ENCODE measurements around the gene LIN28B.

DNA sequence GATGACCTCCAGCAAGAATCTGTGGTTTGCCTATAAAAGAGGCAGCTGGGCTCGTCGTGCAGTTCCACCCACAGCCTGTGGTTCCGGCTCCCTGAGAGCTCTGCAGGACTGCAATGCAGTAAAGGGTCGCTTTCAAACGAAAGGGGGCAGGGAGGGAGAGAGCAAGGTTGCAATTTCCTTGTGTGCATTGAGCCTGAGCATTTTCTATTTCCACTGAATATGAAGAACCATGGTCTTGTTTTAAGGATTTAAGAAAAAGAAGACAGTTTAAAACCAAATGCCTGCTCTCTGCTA lies 236.6 kb downstream of the HACE1 start:
- PRO-cap = no peak

DNA sequence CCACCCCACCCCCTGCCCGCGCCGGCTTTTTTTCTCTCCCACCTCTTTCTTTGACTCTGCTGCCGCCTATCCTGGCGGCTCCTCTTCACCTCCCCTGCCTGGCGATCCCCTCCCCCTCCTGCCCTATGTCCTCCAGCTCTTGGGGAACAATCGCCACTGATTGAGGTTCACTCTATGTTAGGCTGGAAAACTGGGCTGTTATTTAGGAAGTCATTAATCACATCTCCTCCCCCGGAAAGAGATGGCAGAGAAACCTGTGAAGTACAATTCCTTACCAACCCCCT lies 836 bp upstream of the LIN28B start:
- PRO-cap = bidirectional peak, plus-strand start at position 227 of the sequence, minus-strand start at position 158 of the sequence

GRCh38 chr6:104956488-104957827 lies at the start of gene LIN28B:
Gene LIN28B (plus strand): TSS chr6:104957107.
- PRO-cap = bidirectional peak, plus-strand start at chr6:104957108, minus-strand start at chr6:104957010; bidirectional peak, plus-strand start at chr6:104957672, minus-strand start at chr6:104957699

- PRO-cap = bidirectional peak, plus-strand start at chr6:104958085, minus-strand start at chr6:104957923
These were observed 1.1 kb downstream of the LIN28B start for GRCh38 chr6:104957828-104958598.

DNA sequence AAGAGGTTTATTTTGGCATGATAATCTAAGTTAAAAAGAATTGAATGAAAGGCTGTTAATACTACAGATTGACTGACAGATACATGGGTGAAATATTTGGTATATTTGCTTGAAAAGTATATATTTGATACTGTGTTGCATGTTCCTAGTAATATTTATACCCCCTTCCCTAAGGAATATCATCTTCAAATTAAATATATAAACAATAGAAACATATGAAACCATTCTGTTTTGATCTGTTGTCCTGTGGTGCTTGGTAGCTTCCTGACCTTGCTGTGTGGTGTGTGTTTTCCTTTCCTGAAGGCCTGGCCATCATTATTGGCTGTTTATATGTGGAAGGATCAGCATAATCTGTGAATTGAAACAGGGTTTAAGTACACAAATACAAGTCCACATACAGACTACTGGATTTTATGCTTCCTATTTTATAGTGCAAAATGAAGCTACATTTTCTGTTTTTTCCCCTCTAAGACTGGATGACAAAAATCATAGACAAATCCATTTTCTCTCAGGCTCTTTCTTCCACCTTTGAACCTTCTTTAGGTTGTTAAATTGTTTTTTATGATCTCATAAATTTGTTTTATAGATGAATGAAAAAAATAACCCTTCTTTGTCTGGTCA lies 2.5 kb downstream of the LIN28B start:
- PRO-cap = no peak

DNA sequence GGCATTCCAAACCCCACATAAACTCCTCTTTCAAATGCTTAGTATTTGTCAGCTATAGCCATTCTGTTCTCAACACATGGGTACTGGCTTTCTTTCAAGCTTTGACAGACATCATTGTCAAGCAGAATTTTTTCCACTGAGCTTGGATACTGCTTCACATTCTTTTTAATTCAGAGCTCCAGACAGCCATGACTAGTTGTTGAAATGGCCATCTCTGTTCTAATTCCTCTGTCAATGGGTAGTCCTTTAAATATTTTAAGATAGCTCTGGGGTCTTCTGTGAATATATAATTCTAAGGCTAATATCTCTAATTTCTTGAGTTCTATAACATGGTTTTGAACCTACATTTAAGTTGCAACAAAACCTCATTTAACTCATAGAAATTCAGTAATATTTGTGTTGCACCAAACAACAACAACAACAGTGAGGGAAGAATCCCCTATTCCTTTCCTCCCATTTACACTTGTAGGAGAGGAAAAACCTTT lies 51.3 kb upstream of the PREP start:
- PRO-cap = no peak

DNA sequence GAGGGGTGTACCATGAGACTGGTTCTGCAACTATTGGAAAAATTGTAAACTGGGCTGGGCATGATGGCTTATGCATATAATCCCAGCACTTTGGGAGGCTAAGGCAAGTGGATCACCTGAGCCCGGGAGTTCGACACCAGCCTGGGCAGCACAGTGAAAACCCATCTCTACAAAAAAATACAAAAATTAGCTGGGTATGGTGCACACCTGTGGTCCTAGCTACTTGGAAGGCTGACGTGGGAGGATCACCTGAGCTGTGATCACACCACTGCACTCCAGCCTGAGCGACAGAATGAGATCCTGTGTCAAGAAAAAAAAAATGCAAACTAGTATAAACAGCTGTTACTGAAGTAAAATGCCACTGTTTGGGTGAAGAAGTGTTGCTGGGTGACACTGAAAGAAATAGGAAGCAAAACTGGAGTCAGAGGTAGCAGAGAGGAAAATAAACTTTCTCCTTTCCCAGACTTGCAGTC lies 241.1 kb upstream of the PREP start:
- PRO-cap = no peak

DNA sequence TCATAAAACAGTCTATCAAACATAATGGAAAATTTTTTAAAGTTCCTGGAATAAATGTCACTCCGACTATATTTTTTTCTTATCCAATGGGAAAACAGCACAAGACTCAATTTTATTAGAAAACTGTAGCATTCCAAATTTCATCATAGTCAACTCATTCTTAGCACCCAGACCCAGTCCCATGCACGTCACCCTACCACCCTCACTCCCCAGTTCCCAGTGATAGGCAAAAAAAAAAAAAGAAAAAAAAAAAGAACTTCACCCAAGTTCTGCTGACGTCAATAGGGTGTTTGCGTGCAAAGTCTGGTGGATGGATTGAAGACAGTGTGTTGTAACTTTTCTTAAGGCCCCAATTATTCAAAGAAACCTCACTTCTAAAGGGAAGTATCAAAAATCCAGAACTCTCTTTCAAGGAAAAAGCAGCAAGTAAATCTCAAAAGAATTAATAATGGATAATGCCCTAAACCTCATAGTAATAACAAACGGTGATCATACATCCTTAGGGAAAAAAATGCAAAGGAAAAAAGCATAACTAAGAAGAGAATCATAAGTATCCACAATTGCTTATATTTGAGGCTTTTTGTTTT lies 213.8 kb upstream of the PRDM1 start:
- PRO-cap = no peak

DNA sequence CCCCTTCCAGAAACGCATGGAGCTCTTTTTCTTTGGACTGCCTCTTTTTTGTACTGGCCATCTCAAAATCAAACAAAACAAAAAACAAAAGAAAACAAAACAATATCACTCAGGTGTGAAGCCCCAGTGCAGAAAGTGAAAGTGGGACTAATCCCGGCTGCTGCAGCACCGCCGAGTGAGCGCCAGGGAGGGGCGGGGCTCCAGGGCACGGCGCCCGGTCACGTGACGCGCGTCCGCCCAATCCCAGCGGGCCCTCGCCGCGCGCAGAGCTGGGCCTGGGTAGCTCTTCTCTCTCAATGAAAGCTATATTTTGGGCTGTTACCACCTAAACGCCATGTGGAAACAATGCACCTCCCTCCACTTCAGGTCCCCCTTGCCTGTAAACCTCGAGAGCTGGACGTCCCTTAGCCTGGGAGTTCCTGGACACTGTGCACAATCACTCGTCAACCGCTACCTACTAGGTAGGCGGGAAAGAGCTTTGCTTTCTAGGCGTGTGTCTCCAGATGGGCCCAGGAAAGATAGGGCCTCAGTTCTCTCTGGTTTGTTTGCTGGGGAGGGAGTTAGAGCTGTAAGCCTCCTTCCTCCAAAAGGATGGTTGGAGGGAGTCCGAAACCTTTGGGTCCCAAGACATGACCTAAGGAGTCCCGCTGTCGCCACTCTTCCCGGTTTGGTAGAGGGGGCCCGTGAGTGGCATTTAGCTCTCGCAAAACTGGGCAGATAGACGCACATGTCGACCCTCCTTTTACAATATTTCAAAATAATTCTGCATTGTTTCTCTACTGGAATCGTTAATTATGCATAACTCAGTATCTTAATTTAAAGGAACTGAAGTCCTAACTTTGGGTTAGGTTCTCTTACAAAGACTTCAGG lies 93.5 kb upstream of the PRDM1 start:
- PRO-cap = unidirectional peak, minus-strand start at position 177 of the sequence

- PRO-cap = no peak
These were observed 1.2 kb downstream of the PRDM1 start for GRCh38 chr6:106087158-106087967.

GRCh38 chr6:106454603-106454946 lies 94.1 kb downstream of the CRYBG1 start:
- PRO-cap = no peak

GRCh38 chr6:106509933-106510994 lies 119.0 kb downstream of the RTN4IP1 start:
- PRO-cap = no peak

DNA sequence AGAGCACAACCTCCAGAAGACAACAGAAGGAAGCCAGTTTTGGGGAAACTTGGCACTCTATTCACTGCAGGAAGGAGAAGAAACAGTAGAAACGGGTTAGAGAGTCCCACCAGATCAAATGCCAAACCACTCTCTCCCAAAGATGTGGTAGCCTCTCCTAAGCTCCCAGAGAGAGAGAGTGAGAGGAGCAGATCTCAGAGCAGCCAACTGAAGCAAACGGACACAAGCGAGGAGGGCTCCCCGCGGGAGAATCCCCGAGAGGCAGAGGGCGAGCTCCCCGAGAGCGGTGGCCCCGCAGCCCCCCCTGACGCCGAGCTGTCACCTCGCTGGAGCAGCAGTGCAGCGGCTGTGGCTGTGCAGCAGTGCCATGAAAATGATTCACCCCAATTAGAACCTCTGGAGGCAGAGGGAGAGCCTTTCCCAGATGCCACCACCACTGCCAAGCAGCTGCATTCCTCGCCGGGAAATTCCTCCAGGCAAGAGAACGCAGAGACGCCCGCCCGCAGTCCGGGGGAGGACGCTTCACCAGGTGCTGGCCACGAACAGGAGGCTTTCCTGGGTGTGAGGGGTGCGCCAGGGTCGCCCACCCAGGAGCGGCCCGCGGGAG lies 117.8 kb downstream of the RTN4IP1 start:
- PRO-cap = unidirectional peak, plus-strand start at position 452 of the sequence; unidirectional peak, plus-strand start at position 489 of the sequence

- PRO-cap = no peak
These were observed 84.7 kb downstream of the RTN4IP1 start for GRCh38 chr6:106544531-106545017.

- PRO-cap = no peak
These were observed 114.8 kb downstream of the QRSL1 start for GRCh38 chr6:106743959-106744815.

DNA sequence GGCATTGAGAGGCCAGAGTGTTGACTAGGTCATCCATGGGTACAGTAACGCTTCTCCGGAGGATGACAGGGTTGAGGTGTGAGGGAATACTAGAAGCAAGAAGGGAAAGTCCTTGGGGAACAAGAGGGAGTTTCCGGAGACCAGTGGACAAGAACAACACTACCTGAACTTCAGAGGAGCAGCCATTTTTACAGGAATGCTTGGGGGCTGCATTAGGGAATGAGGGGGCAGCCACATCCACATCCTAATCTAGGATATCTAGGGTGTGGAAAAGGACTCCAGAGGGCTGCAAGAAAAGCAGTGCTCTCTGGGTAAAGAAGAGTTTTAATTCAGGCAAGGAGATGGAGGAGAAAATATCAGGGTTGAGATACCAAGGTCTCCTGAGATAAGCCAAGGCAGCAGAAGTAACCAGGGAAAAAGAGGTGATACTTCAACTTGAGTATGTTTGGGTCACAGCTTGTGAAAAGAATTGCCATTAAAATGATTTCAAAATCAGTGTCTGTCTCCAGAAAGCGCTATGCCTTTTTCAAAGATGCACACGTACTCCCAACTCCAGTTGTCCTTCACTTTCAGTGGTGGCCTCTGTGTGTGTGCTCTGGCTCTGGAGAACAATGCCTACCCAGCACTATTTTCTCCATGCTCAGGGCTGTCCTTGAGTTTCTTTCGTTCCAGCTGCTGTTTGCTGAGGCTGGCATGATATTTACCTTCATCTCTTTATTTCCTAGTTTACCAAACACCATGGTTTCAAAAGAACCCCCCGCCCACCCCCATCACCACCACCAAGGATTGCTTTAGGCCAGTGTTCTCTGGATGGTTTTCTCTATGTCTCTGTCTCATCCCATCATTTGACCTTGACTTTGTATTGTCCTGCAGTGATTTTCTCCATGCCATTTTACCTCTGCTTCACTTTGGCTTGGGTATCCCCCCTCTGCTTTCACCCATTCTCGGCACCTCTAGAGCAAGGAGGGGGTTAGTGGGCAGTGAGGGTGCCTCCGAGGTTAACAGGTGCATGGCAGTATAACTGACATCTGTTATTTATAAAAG lies 136.7 kb downstream of the QRSL1 start:
- PRO-cap = no peak

DNA sequence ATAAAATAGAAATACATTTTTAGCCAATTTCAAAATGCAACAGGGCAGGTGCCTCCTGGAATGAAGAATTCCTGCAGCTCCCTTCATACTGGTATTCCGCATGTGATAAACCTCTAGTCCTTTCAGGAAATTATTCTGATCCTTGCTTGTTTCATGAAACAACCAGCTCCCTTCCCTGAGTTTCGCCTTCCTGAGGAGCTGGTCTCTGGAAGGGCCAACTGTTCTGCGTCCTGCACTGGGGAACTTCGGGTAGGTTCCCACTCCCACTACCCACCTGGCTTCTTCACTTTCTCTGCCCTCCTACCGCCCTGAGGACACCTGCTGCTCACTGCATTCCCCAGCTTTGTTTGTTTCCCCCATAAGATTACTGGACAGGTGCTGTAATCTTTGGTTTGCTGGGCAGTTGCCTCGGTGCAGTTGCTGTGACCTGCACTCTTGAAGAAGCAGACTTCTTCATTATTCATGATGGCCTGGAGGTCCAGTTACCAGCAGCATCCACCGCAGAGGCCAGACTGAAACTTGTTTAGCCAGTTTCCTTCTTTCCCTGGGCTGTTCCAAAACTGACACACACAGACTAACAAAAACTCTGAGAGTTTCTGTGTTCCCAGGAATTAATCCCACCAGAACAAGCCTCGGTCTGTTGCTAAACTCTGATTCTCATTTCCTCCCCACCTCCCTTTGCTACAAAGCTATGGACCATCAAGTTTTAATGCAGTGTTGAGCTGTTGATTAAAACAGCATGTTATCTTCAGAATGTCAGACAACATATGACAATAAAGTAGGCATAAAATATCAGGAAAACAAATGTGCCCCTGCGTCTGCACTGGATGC lies 144.0 kb downstream of the QRSL1 start:
- PRO-cap = no peak

GRCh38 chr6:106781915-106782568 lies 152.7 kb downstream of the QRSL1 start:
- PRO-cap = no peak

DNA sequence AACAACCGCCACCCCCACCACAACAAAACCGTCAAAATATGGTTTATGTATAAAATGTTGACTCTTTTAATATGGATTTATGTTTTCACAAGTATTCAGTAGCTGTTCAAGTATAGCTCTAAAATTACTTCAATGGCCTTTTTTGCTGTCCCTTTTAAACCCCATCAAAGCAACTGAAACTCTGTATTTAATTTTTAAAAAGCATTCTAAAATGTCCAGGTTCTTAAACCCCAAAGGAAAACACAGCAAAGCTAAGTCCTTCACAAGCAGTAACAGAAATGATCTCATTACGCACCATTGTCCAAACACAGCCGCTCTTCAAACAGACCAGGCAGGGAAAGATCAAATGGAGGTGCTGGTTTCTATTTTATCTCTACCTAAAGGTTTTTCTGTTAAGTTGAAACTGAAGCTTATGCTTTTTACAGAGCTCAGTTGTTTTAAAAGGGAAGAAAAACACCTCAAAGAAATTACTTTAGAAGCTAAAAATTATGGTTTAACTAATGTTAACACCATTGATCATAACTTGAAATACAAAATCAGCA lies 87.7 kb downstream of the CD24 start:
- PRO-cap = no peak

- PRO-cap = unidirectional peak, plus-strand start at chr6:106973847
These were observed 749 bp downstream of the CD24 start for GRCh38 chr6:106973617-106974343.